ENCODE results near the genes DDX59 and PKP1.

DNA sequence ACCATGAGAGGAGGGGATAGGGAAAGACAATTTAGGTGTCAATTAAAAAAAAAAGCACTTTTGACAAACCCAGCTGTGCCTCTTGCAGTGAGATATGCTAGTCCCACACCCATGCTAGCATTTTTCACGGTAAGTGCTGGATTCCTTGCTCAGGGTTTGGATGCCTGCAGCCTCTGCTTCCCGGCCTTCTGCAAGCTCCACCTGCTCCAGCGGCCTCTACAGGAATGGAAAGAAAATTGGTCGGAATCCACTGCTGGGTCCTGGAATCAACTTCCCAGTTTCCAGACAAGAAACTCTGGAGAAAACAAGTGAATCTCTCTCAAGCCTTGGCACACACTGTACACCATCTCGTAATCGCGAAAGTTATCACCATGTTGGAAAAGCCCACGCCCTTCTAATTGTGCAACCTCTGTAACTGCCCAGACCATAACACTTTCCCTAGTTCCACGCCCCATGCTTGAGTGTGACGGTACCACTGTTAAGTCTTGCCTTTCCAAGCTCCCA is 5.9 kb downstream of the NR5A2 start:
- PRO-cap, 7 experiments: no peak in any of the 7 experiments

DNA sequence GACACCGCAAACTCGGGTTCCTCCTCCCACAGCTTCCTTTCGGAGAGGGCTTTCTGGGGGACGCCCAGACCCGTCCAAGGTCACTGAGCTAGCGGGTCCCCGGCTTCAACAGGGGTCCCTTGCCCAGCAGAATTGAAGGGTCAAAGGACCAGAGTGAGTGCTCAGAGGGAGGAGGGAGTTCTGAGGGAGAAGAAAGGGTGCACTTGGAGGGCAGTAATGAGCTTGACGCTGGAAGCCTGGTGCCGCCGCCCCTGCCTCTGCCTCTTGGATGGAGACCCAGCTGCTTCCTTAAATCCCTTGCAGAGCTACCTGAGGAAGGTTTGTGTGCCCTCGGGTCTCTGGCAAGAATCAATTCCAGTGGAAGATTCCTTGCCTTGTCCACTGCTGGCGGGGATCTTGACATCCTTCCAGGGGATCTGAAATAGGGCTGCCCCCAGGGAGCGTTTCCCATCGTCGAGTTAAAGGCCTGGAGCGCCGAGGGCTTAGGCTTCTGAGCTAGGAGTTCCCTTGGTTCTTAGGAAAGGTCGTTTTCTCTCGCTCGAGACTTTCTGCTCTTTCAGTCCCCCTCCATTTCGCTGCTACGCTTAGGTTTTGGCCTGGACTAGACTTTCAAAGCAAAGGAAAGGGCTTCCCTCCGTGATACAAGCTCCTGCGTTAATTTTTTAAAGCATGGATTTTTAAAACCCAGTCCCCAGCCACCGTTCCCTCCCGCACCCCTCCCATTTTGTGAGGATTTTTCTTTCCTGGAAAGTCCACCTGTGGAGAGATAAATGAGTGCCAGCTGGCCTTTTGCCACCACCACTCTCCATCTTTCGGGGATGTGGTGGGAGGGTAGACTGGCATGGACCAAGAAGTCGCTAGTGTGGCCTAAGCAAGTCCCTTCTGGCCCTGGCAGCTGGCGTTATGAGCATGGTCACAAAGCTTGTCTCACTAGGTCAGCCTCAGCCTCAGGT is 9.0 kb downstream of the NR5A2 start:
- PRO-cap, 7 experiments: no peak in any of the 7 experiments

GRCh38 chr1:200152786-200153760 is 125.6 kb downstream of the NR5A2 start:
- PRO-cap, 7 experiments: peak in 4 of 7 experiments; most common plus-strand start chr1:200153605 (in 4); most common minus-strand start chr1:200153435 (in 2)

GRCh38 chr1:200275405-200275965 is 134.4 kb downstream of the ZNF281 start:
- PRO-cap, 7 experiments: no peak in any of the 7 experiments

DNA sequence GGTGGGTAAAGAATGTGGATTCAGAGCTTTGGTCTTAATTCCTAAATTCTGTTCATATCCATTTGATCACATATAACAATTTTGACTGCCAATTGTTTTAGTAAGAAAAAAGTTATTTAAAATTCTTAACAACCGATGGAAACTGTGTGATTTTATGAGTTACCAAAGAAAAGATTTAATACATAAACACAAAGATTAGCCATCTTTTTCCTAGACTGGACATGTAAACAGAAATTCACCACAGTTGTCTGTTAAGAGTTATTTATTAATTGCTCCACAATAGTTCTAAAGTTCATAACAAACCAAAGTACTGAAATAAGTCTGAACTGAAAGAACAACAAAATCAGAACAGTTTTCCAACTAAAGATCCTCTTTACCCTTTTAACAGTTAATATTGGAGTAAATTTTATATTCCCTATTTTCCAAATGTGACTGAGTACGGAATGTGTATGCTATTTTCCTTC is 8.6 kb downstream of the ZNF281 start:
- PRO-cap, 7 experiments: no peak in any of the 7 experiments

DNA sequence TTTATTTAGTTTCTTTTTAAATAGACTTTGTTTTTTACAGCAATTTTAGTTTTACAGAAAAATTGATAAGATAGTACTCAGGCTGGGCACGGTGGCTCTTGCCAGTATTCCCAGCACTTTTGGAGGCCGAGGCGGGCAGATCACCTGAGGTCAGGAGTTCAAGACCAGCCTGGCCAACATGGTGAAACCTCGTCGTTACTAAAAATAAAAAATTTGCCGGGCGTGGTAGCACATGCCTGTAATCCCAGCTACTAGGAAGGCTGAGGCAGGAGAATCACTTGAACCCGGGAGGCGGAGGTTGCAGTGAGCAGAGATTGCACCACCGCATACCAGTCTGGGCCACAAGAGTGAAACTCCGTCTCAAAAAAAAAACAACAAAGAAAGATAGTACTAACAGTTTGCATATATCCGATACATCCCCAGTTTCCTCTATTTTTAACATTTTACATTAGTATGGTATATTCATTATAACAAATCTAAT is 3.8 kb upstream of the ZNF281 start:
- PRO-cap, 7 experiments: no peak in any of the 7 experiments

GRCh38 chr1:200477414-200478731 is 68.0 kb upstream of the ZNF281 start:
- PRO-cap, 7 experiments: no peak in any of the 7 experiments

- PRO-cap, 7 experiments: no peak in any of the 7 experiments
These were observed 19.4 kb upstream of the KIF14 start for GRCh38 chr1:200639904-200640383.

DNA sequence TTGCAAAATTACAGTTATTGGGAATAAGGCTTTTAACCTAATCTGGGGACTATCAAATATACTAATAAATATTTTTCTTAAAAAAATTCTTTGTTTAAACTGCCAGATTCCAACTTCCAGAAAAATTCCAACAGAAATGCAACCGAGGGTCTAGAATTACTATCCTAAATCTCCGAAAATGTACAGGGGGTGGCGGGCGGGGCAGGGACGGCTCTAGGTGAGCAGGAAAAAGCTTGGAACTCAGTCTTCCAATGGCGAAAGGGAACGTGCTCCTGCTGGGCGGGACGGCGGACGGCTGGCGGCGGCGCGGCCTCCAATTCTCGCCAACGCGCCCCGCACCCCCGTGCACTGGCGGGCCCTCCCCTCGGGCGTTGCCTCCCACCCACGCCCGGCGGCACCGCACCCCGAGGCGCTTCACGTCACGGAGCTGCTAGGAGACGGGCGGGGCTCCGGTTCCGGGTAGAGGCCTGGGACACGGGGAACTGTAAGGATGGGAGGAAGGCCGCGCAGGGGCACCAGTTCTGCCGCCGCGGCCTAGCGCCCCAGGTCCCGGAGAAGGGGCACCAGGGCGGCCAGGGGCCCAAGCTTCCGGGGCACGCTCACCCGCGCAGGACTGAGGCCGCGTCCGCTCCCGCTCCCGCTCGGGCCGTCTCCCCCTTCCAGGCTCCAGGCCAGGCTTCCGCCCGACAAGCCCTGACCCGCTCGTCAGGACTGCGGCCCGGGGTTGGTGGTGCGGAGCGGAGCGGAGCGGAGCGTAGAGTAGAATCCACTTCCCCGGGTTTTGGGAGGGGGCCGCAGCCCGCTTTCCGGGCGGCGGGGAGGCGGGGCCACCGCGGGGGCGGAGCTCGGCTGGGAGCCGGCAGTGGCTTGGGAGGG is at the start of gene DDX59:
Gene DDX59 (minus strand): TSS at position 744 of the 876 bp plus-strand sequence.
- PRO-cap, 7 experiments: peak in 7 of 7 experiments; most common plus-strand start position 460 of the sequence (in 4); most common minus-strand start position 350 of the sequence (in 7)

- PRO-cap, 7 experiments: no peak in any of the 7 experiments
These were observed 24.1 kb upstream of the GPR25 start for GRCh38 chr1:200848262-200849503.

- PRO-cap, 7 experiments: no peak in any of the 7 experiments
These were observed 718 bp downstream of the TMEM9 start for GRCh38 chr1:201153385-201154127.

- PRO-cap, 7 experiments: no peak in any of the 7 experiments
These were observed at the start of gene PKP1 for GRCh38 chr1:201282930-201284007. Gene PKP1, plus strand, starts transcription at chr1:201283506.

DNA sequence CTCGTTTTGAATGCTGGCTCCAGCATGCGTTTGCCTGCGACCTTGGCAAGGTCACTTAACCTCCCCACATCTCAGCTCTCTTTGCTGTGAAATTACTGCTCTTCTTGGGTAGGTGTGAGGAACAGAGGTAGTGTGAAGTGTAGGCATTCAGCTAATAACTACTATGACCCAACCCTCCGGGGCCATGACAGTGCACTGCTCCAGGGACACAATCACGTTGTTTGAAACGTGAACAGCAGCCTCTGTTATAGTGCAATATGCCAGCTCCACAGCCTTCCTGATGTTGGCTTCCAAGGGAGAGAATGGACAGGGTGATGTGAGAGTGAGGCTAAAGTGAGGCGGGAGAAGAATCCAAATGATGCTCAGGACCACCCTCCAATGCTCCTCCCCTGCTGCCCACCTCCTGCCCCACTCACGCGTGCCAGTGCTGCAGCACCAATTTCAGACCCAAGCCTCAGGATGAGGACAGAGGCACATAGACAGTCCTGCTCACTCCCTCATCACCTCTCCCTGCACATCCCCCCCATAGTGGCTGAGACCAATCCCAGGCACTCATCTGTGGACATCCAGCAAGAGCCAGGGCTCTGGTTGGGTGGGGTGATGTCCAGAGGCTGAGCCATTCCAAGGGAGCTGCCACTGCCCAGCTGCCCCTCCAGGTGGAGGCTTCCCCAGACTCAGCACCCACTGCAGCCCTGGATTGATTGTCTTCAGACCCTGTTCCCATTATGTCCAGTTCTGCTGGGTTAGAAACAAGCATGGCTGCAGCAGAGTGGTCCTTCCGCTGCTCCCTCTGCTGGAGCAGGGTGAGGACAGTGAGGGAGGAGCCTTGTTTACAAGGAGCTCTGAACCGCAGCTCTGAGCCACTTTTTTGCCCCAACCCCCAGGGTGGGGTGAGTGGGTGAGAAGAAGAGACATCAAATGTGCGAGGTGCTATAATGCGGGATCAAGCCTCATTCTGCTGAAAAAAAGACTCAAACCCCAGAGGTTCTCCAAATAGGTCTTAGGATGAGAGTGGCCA is 2.6 kb downstream of the TNNT2 start:
- PRO-cap, 7 experiments: no peak in any of the 7 experiments

- PRO-cap, 7 experiments: no peak in any of the 7 experiments
These were observed 6.1 kb upstream of the TNNT2 start for GRCh38 chr1:201383537-201384029.

DNA sequence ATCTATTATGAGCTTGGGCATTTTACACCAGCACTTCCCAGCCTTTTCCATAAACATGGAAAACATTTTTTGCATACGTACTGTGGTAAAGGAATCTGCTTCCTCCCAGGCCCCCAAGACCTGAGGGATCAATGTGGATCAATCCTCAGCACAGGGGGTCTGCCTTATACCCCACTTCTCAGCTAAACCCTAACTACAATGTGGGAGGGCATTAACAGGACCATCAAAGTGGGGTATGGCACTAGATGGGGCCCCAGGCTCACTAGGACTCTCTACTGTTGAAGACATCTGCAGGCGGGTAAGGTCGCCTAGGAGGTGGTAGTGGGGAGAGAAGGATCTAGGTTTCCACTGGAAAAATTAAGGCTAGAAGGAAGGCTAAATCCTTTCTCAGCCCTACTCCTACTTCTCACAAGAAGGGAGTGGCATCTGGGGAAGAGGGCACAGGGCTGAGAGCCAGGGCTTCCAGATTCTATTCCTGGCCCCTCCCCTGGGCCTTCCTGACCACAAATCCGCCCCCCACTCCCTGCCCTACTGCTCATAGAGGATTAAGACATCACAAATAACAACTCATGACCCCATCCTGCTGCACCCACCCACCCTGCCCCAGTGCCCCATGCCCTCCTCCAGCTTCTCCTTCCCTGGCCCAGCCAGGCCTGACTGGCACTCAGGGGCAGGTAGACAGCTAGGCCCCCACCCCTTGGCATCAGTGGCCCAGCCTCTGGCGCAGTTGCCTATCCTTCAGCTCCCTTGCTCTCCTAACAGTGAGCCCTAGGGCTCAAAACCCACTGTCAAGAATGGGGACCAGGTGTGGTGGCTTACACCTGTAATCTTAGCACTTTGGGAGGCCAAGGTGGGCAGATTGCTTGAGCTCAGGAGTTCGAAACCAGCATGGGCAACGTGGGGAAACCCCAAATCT is 2.5 kb downstream of the PHLDA3 start:
- PRO-cap, 7 experiments: no peak in any of the 7 experiments

DNA sequence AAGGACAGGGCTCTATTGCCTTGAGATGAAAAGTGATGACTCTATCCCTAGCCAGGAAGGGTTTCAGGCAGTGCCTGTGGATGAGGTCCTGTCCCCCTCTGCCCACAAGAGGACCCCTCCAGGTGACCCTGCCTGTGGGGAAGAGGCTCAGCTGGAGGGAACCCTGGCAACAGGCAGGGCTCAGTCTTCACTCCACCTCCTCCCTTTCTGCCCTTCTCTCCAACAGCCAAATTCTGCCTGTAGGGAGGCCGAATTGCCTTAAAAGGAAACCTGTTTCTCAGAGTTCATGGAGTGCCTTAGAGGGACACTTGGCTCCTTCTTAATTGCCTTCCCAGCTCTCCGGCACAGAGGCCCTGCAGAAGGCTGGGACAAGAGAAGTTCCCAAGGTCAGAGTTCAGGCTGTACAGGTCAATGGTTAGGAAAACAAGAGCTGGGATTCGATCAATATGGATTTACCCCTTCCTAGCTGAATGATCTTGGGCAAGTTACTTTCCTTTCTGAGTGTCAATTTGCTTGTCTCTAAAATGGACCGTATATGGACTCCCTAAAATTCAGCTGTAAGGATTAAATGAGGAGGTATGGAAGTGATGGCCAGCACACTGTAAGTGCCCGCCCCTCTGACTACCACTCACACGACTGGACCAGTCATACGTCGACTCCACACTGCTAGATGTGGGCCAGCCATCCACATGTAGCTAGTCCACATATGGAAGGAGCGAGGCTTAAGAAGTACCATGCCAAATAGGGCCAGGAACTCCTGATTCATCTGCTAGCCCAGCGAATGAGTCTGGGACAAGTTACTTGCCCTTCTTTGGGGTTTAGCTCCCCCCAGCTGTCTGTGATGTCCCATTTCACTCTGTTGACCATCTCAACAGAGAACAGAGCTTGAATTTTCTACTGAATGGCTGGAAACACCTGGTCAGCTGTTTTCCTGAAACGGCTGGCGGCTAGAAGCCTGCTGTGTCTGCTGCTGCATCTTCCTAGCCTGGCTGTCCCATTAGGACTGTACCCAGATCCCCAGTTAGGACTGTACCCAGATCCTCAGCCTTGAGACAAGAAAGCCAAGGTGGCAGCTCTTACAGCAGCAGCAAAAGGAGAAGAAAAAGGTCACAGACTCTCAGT is 6.0 kb downstream of the CSRP1 start:
- PRO-cap, 7 experiments: no peak in any of the 7 experiments

DNA sequence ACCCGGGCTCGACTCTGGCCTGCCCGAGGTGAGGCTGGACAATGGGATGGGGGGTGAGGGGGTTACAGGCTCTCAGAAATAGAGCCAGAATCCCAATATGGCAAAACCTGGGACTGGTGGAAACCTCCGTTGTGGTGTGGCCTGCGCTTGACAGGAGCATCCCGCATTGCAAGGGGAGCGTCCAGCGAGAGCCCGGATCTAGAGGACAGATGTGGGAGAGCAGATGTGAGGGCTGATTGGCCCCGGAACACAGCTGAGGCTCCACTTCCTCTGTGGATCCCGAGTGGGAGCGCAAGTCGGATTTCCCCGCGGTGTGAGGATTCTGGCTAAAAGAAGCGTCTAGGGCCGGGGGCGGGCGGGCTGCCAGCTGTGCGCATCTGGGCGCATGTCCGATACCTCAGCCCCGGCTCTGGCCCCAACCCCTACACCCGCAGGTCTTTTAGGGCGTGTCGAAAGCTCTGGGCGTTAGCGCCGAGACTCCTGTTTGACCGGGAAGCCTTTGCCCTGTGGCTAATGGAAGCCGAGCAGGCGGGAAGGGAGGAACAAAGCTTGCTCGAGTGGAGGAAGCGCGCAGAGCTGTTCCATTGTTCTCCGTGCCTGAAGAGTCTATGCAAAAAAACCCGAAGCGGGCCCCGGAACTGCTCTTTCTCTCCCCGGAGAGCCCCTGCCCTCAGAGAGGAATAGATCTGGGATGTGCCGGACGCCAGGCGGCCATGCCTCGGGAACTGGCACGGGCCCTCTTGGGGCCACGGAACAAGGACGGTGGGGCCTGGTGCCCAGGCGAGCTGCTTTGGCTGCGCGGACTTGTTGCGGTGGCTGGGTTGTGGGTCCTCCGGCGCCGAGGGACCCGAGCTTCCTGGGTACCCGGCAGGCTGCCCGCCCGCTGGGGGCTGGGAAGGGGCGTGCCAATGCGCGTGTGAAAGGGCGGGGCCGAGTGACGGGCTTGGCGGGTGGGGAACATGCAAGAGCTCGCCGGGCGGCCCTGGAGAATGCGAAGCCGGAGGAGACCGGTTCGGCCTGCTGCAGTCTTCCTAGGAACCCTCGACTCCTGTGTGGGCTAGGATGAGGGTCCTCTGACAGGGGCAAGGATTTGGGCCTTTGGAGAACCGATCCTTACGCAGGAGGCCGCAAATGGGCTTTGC is 111.1 kb downstream of the NAV1 start:
- PRO-cap, 7 experiments: no peak in any of the 7 experiments

DNA sequence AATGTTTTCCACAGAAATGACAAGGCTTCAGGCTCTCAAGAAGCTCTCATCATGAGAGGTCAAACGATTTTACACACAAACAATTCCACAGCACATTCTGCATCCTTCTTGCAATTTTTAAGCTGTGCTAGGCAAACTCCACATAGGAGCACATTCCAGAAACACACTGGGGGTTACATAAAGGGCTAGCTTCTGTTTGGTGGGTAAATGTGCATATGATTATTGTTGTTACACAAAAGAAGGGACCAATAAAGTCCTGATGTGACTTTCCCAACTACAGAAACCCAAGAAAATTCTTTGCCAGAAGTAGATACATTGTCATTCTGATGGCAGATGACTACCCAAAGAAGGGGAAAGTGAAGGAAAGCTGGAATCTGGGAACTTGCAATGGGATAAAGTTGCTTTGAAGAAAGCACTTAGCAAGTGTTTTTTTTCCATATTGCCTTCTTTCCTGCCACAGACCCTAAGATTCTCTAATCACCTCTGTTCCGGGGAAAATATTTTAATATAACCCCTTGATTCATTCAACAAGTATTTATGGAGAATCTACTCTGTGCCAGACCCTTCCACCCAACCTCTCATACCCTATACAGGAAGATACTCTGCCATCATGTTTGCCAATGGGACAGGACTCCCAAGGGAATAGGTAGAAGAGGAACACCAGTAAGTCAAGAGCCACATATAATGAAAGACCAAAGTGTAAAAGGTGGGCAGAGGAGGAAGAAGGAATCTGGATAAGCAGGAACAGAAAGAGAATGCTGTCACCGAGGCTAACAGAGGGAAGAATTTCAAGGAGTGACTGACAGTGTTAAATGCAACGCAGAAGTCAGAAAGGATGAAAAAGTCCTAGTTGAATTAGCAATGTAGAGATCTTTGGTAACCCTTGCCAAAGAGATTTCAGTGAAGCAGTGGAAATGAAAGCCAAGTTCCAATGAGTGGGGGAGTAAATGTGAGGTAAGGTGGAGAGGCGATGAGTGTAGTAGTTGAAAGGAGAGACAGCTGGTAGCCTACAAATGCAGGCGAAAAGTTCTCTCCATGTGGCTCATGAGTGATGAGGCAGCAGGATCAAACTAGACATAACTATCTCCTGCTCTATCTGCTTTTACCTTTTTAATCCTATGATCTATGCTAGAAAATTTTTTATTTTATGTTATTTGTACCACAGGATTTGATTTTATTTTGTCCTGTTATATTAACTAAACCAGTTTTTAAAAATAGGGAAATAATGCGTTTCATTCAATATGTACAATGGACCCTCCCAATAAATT is 74.9 kb upstream of the IPO9 start:
- PRO-cap, 7 experiments: no peak in any of the 7 experiments

DNA sequence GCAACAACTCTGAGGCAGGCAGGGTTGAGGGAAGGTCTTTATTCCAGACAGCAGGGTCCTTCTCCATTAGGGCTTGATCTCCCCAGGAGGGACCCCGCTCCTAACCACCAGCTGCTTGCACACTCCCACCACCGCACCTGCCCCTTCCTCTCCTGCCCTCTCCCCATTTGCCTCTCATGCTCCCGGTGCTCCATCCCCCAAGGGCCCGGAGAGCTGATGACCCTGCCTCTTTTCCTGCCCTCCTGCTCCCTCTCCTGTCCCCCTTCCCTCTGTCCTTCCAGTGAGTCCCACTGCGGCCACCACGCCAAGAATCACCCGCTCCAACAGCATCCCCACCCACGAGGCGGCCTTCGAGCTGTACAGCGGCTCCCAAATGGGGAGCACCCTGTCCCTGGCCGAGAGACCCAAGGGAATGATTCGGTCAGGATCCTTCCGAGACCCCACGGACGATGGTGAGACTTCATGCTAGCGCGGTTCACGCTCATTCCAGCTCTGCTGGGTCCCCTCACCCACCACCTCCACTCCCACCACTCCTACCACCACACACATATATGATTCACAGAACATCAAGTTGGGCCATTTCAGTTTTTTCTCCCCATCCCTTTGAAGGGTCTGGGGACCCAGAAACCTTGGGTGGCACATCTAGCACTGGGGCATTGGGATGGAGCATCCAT is 40.6 kb upstream of the IPO9 start:
- PRO-cap, 7 experiments: no peak in any of the 7 experiments

- PRO-cap, 7 experiments: no peak in any of the 7 experiments
These were observed 4.6 kb upstream of the IPO9 start for GRCh38 chr1:201824036-201825007.